HepG2 (cell line): ENCODE data around the gene GPX5.

DNA sequence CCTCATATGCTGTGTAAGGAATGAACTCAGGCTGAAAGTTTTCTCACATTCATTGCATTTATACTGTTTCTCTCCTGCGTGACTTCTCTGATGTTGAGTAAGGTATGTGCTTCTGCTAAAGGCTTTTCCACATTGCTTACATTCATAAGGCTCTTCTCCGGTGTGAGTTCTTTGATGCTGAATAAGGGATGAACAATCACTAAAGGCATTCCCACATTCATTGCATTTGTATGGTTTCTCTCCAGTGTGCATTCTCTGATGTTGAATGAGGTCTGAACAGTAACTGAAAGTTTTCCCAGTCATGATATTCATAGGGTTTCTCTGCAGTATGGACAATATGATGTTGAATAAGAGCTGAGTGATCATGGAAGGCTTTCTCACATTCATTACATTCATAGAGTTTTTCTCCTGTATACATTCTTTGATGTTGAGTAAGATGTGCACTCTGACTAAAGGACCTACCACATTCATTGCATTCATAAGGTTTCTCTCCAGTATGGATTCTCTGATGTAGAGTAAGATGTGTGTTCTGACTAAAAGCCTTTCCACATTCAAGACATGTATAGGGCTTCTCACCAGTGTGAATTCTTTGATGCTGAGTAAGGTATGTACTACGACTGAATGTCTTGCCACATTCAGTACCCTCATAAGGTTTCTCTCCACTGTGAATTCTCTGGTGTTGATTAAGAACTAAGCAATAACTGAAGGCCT is 29.5 kb upstream of the ZNF391 start:
- RRBS, 2 experiments, result no CpG with 5 or more reads among the region's 3 CpGs
CAGE:
- cytosol, long polyA minus RNA, result no peak
- cytosol, long polyA plus RNA, result no peak
- long polyA plus RNA, result no peak
- nucleus, long polyA minus RNA, result no peak
- nucleus, long polyA plus RNA, result no peak

DNA sequence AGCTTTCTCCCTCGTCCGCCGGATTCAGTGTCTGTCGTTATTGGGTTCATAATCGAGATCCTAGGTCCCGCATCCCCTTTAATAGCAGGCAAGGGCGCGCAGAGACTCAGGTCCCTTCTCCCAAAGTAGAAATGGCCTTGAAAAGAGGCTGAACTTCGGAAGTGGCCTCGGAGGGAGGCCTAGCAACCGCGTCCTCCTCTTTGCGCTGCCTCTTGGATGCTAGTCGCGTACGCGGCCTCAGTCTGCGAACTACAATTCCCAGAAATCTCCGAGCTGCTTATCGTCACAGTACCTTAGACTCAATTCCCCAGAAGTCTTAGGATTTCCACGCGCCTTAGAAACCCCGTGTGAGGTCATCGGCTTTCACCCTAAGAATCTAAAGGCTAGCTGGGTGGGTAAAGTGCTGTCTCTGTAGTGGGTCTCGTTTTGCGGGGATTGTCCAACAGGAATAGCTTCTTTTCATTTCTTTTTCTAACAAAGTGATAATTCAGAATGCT is 34.4 kb downstream of the ZNF391 start:
- RRBS, 2 experiments, result no CpG with 5 or more reads among the region's 26 CpGs
CAGE:
- cytosol, long polyA minus RNA, result no peak
- cytosol, long polyA plus RNA, result no peak
- long polyA plus RNA, result no peak
- nucleus, long polyA minus RNA, result no peak
- nucleus, long polyA plus RNA, result no peak

GRCh38 chr6:27495044-27495877 is 22.4 kb upstream of the ZNF184 start:
- RRBS, 2 experiments, result 8% methylated on average over 2 of the region's 34 CpGs; no CpG with 5 or more reads in 1 of the 2 experiments
CAGE:
- cytosol, long polyA minus RNA, result no peak
- cytosol, long polyA plus RNA, result no peak
- long polyA plus RNA, result no peak
- nucleus, long polyA minus RNA, result no peak
- nucleus, long polyA plus RNA, result no peak

- RRBS, 2 experiments, result no CpG with 5 or more reads among the region's 21 CpGs
CAGE:
- cytosol, long polyA minus RNA, result no peak
- cytosol, long polyA plus RNA, result no peak
- long polyA plus RNA, result no peak
- nucleus, long polyA minus RNA, result no peak
- nucleus, long polyA plus RNA, result no peak
Measured at GRCh38 chr6:27503360-27503989, 30.6 kb upstream of the ZNF184 start.

DNA sequence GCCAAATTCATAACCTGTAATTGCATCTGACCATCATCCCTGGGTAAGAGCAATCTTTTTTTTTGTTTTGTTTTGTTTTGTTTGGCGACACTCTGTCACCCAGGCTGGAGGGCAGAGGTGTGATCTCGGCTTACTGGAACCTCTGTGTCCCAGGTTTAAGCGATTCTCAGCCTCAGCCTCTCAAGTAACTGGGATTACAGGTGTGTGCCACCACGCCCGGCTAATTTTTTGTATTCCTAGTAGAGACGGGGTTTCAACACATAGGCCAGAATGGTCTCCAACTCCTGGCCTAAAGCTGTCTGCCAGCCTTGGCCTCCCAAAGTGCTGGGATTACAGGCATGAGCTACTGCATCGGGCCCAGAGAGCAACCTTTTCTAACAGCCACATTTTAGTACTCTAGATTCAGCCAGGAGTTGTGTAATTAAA is 1.9 kb downstream of the H4C12 start:
- RRBS, 2 experiments, result no CpG with 5 or more reads among the region's 7 CpGs
CAGE:
- cytosol, long polyA minus RNA, result no peak
- cytosol, long polyA plus RNA, result no peak
- long polyA plus RNA, result no peak
- nucleus, long polyA minus RNA, result no peak
- nucleus, long polyA plus RNA, result no peak

GRCh38 chr6:27836086-27836490 is 2.1 kb downstream of the H2AC15 start:
- RRBS, 2 experiments, result no CpG with 5 or more reads among the region's 1 CpG
CAGE:
- cytosol, long polyA minus RNA, result no peak
- cytosol, long polyA plus RNA, result no peak
- long polyA plus RNA, result no peak
- nucleus, long polyA minus RNA, result no peak
- nucleus, long polyA plus RNA, result no peak

GRCh38 chr6:27889343-27889571 is 1.4 kb downstream of the H3C12 start:
- RRBS, 2 experiments, result no CpG with 5 or more reads among the region's 3 CpGs
CAGE:
- cytosol, long polyA minus RNA, result no peak
- cytosol, long polyA plus RNA, result no peak
- long polyA plus RNA, result no peak
- nucleus, long polyA minus RNA, result no peak
- nucleus, long polyA plus RNA, result no peak

GRCh38 chr6:27894850-27895480 is 1.7 kb downstream of the H2BC17 start:
- RRBS, 2 experiments, result no CpG with 5 or more reads among the region's 19 CpGs
CAGE:
- cytosol, long polyA minus RNA, result no peak
- cytosol, long polyA plus RNA, result no peak
- long polyA plus RNA, result no peak
- nucleus, long polyA minus RNA, result no peak
- nucleus, long polyA plus RNA, result no peak

- RRBS, 2 experiments, result no CpG with 5 or more reads among the region's 23 CpGs
CAGE:
- cytosol, long polyA minus RNA, result no peak
- cytosol, long polyA plus RNA, result no peak
- long polyA plus RNA, result no peak
- nucleus, long polyA minus RNA, result no peak
- nucleus, long polyA plus RNA, result no peak
Measured at GRCh38 chr6:28207572-28207956, 17.5 kb upstream of the ZSCAN9 start.

GRCh38 chr6:28329335-28329750 is 6.6 kb downstream of the ZSCAN31 start:
- RRBS, 2 experiments, result no CpG with 5 or more reads among the region's 8 CpGs
CAGE:
- cytosol, long polyA minus RNA, result no peak
- cytosol, long polyA plus RNA, result no peak
- long polyA plus RNA, result no peak
- nucleus, long polyA minus RNA, result no peak
- nucleus, long polyA plus RNA, result no peak

DNA sequence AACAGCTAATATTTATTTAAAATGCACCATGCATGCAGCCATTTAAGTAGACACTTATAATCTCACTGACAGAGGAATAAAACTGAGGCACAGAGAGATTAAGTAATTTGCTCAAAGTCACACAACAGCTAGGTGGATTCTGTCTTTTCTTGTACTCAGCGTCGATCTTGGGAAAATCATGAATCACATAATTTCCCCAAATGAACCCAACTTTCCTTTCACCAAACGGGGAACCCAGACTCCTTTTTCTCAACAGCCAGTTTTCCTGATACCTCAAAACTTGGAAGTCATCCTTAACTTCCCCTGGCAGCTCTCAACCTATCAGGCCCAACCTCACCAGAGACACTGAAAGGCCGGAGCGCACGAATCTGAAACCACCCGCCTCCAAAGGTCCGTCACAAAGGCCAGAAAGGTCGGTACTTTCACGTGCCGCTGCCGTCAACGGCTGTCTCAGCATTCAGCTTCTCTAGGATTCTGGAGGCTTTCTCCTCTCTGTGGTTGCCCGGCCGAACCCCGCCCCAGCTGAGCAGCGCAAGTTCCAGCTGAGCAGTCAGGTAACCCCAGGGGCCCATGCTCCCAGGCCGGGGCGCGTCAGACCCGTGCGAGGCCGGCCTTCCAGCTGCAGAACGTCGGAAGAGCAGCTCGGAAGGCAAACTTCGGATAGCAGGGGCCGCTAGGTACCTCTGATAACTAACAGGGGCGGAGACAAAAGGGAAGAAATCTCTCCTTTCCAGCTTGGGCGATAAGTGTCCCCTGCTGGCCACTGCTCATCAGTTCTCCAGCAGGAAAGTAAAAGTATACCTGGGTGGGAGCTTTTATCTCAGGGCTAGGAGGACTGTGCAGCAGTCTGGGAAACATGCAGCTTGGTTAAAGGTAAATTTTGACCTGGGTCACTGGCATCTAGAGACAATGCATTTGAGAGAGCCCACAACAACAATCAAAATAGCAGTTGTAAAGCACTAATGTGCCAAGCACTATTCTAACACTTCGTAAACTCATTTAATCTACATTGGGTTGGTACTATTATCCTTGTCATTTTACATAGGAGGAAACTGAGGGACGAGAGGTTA is 16.2 kb downstream of the ZSCAN12 start:
- RRBS, 2 experiments, result 0 to 2% methylated on average over 4 to 5 of the region's 32 CpGs
CAGE:
- cytosol, long polyA minus RNA, result start-site peak on the minus strand centred at position 405 of the sequence, 13 bp wide, 7 reads; start-site peak on the minus strand centred at position 674 of the sequence, 24 bp wide, 8 reads
- cytosol, long polyA plus RNA, result no peak
- long polyA plus RNA, result no peak
- nucleus, long polyA minus RNA, result no peak
- nucleus, long polyA plus RNA, result no peak

DNA sequence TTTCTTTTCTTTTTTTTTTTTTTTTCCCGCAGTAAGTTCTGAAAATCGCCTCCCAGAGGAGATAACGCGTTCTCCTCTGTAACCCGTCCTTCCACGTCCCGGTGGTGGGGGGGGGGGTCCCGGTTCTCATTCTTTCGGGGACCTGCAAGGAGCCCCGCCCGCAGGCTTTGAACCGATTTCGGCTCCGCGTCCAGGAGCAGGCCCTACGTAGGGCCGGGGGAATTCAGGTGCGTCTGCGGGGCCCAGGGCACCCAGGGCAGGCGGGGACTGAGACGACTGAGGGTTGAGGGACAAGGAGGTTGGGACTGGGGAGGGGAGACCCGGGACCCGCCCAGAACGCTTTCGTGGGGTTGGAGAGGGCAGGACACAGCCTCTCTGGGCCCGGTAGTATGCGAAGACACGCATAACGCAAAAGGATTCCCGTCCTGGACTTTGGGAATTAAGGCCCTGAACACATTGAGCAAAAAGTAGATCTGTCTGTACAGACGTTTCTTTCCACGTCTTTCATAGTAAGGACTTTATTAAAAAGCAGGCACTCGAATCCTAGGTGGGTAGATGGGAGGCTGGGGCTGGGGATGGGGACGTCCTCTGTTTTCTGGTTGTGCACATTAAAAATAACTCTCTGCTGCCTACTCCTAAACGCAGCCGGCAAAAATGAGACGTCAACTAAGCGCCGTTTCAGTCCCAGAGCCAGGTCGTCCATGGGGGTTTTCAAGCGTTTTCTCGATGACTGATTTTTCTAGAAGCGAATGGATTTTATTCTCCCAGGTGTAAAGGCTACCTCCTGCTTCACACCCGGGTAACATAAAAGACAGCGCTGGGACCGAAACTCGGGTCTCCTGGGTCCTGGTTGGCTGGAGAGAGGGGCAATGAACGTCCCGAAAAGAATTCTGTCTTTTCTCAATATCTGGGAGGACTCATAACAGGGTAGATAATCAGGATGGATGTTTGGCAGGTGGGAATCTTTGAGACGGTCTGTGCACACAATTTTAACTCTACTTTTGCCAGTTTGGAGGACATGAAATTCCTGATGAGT is 25.5 kb downstream of the GPX6 start:
- RRBS, 2 experiments, result 2 to 5% methylated on average over 13 of the region's 50 CpGs
CAGE:
- cytosol, long polyA minus RNA, result no peak
- cytosol, long polyA plus RNA, result no peak
- long polyA plus RNA, result no peak
- nucleus, long polyA minus RNA, result no peak
- nucleus, long polyA plus RNA, result no peak

- RRBS, 2 experiments, result no CpG with 5 or more reads among the region's 7 CpGs
CAGE:
- cytosol, long polyA minus RNA, result no peak
- cytosol, long polyA plus RNA, result no peak
- long polyA plus RNA, result no peak
- nucleus, long polyA minus RNA, result no peak
- nucleus, long polyA plus RNA, result no peak
Measured at GRCh38 chr6:28525615-28526185, at the start of gene GPX5. GPX5 (plus strand) TSS chr6:28525881.

DNA sequence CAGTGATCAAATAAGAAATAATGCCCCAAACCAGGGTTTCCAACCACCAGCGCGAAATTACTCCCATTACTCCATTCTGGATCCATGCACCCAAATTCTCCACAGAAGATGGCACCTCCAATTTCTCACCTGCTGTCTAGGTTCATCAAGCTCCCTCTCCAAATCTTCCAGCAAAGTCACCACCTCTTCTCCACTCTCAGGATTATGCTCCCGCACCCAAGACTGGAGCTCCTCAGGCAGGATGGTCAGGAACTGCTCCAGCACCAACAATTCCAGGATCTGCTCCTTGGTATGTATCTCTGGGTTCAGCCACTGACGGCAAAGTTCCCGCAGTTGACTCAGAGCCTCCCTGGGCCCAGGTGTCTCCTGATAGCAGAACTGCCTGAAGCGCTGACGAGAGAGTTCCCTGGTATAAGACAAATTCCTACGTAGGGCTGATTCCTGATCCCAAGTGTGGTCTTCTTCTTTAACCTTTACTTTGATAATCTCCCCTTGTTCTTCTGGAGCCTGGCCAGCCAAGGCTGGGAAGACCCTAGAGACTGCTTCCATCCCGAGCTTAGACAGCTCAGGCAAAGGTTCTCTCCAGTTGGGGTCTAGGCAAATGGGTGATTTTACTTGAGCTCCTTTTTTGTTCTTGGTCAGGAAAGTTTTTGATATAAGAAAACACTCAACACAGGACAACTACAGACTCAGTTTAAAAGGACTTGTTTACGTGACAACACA is 768 bp downstream of the SCAND3 start:
- RRBS, 2 experiments, result no CpG with 5 or more reads among the region's 10 CpGs
CAGE:
- cytosol, long polyA minus RNA, result no peak
- cytosol, long polyA plus RNA, result no peak
- long polyA plus RNA, result no peak
- nucleus, long polyA minus RNA, result no peak
- nucleus, long polyA plus RNA, result no peak

DNA sequence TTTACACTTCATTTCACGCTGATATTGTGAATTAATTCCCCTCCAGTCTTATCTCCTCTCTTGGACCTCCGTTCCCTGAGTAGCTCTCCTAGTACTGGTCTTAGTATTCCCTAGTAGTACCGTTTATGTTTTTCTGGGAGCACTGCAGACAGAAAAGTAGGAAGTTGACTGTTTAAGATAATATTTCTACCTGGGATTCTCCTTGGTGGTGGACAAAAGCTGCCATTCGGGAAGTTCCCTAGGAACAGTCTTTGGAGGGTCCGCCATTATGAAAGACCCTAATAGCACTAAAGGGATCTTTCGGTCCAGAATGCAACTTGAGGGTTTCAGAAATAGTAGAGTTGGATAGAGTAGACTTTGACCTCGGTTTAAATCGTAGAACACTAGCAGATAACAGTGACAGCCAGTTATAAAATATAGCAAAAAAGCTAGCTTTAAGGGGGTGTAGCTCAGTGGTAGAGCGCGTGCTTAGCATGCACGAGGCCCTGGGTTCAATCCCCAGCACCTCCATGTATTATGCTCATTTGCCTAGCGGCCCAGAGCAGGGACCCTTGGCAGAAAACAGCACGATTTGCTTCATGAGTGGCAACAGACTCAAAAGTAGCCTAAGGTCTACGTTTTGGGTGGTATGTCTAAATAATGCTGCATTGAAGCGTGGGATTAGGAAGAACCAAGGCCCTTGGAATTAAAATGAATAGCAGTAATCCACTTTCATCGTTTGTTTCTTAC is 123.2 kb upstream of the SCAND3 start:
- RRBS, 2 experiments, result no CpG with 5 or more reads among the region's 16 CpGs
CAGE:
- cytosol, long polyA minus RNA, result no peak
- cytosol, long polyA plus RNA, result no peak
- long polyA plus RNA, result no peak
- nucleus, long polyA minus RNA, result no peak
- nucleus, long polyA plus RNA, result no peak

DNA sequence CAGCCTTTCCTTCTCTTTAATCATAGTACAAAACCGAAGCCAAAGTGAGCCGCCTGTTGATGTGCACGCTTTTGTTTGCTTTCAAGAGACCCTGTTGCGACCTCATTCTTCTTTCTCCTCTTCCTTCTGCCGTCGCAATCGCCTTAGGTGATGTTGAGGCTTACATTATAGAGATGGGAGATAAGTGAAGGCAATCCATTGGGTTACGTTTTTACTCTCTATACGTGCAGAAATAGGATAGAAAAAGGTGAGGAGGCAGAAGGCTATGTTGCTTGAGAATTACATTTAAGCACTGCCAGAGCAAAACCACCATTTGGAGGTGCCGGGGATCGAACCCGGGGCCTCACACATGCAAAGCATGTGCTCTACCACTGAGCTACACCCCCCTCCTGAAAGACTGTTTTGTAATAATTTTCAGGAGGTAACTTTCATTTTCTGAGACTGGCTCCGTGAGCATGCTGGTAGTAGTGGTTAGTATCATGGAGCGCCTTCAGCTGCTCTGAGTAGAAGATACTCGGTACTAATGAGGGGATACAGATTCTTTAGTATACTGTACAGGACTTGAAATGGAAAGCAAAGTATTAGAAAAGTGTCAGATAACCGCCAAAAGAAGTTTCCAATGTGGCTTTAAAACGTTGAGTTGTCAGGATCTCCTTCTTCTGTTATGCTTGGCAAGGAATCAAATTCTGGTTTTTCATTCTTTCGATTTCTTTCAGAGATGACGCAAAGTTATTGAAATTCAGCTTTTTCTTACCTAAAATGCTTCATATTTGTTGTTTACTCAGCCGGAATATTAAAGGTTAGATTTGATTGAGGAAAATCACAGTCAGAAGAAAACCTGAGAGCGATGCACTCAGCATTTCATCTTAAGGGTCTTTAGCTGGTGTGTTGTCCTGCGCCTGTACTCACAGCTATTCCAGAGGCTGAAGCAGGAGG is 165.5 kb downstream of the TRIM27 start:
- RRBS, 2 experiments, result no CpG with 5 or more reads among the region's 22 CpGs
CAGE:
- cytosol, long polyA minus RNA, result no peak
- cytosol, long polyA plus RNA, result no peak
- long polyA plus RNA, result no peak
- nucleus, long polyA minus RNA, result no peak
- nucleus, long polyA plus RNA, result no peak

GRCh38 chr6:28789373-28790163 is 134.2 kb downstream of the TRIM27 start:
- RRBS, 2 experiments, result no CpG with 5 or more reads among the region's 26 CpGs
CAGE:
- cytosol, long polyA minus RNA, result no peak
- cytosol, long polyA plus RNA, result no peak
- long polyA plus RNA, result no peak
- nucleus, long polyA minus RNA, result no peak
- nucleus, long polyA plus RNA, result no peak

DNA sequence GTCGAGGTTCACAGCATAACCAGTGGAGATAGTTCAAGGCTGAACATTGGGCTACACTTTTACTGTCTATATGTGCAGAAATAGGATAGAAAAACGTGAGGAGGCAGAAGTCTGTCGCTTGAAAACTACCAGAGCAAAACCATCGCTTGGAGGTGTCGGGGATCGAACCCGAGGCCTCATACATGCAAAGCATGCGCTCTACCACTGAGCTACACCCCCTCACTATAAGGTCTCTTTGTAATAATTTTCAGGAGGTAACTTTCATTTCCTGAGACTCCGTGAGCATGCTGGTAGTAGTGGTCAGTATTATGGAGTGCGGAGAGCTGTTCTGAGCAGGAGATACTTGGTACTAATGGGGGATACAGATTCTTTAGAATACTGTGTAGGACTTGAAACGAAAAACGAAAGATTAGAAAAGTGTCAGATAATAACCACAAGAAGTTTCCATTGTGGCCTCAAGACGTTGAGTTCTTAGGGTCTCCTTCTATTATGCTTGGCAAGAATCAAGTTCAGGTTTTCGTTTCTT is 106.6 kb downstream of the TRIM27 start:
- RRBS, 2 experiments, result no CpG with 5 or more reads among the region's 14 CpGs
CAGE:
- cytosol, long polyA minus RNA, result no peak
- cytosol, long polyA plus RNA, result no peak
- long polyA plus RNA, result no peak
- nucleus, long polyA minus RNA, result no peak
- nucleus, long polyA plus RNA, result no peak

DNA sequence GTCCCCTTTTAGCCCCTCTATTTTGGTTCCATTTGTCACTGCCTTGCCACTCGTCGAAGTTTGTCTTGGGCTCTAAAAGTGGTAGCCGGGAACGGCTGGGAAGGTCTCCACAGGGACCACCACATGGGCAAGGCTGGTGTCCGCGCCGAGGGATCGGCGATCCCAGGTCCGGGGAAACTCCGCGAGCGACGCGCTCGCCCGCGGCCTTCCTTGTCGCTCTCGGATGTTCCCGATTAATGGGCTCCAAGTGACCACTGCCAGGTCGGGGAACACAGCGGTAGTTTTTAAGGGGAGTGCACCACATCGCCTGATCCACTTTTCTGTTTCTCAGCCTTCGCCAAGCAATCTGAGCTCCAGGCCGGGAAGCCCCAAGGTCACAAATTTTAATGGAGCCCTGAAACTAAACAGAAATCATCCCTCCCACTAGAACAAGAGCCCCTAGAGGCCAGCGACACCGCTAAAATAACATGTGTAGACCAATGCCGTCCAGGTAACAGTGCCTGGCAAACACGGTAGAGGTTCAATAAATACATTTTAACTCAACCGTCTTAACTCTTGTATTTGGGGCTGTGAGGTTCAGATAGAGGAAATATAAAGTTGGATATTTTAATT is 26.9 kb downstream of the TRIM27 start:
- RRBS, 2 experiments, result under 1 to 2% methylated on average over 9 of the region's 31 CpGs
CAGE:
- cytosol, long polyA minus RNA, result no peak
- cytosol, long polyA plus RNA, result no peak
- long polyA plus RNA, result no peak
- nucleus, long polyA minus RNA, result no peak
- nucleus, long polyA plus RNA, result no peak

DNA sequence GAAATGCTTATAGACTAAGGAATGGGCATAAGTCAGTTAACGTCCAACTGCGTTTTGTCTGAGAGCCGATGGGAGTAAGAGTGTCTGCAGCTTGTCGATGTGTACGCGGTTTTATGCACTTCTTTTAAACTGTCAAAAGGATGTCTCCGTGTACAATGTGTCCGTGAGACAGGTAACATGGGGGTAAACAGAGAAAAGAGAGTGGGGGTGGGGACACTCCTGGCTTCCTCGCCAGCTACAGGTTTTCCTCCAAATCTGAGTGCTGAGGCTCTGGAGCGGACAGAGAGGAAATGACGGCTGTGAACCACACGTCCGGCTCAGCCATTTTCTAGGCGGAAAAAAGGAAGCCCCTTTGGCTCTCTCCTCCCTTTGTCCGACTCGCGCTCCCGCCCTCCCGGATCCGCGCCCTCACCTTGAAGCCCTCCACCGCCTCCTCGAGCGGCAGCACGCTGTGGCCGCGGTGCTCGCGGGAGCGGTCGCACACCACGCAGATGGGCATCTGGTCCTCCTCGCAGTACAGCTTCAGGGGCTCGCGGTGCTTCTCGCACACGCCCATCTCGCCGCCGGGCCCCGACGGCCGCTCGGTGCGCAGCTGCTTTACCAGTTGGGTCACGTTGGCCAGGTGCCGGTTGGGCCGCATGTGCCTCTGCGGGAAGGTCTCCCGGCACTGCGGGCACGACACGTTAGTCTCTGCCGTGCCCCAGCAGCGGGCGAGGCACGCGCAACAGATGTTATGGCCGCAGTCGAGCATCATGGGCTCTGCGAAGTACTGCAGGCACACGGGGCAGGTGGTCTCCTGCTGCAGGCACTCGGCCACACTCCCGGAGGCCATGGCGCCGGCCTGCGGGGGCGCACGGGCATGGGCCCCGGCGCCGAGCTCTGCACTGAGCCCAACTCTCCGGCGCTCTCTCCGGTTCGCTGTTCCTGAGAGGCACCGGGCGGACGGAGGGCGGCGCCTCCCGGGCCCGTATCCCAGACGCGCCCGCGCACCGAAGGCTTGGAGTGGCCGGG is 679 bp downstream of the TRIM27 start:
- RRBS, 2 experiments, result 1 to 2% methylated on average over 23 of the region's 89 CpGs
CAGE:
- cytosol, long polyA minus RNA, result start-site peak on the minus strand centred at position 752 of the sequence, 44 bp wide, 17 reads; start-site peak on the minus strand centred at position 918 of the sequence, 19 bp wide, 28 reads
- cytosol, long polyA plus RNA, result start-site peak on the minus strand centred at position 910 of the sequence, 36 bp wide, 68 and 110 reads in 2 replicates
- long polyA plus RNA, result no peak
- nucleus, long polyA minus RNA, result no peak
- nucleus, long polyA plus RNA, result start-site peak on the minus strand centred at position 917 of the sequence, 23 bp wide, 68 and 106 reads in 2 replicates